Heart (tissue), 3 donors: ENCODE data around the gene JDP2.

GRCh38 chr14:74980596-74981672 lies 21.8 kb upstream of the EIF2B2 start:
- RAMPAGE, long total RNA, 2 experiments = no peak in any of the 2 experiments

DNA sequence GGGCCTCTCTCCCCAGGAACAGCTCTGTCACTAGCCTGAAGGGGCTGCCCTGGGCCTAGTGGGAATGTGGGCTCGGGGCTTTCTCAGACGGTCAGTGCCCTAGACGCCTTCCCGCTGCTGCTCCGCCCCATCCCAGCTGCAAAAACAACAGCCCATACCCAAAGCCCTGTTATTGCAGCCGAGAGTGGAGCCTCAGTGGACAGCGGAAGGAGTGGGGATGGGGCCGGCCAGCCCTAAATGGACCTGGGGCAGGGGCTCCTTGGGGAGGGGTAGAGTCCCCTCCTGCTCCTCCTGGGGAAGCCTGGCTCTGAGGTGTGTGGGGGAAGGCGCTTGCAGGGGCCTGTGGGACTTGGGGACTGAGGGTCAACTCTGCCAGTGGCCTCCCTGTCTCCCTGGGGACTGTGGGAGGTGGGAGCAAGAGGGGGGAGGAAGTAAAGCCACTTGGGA lies 18.1 kb upstream of the EIF2B2 start:
- RAMPAGE, long total RNA, 2 experiments = no peak in any of the 2 experiments

DNA sequence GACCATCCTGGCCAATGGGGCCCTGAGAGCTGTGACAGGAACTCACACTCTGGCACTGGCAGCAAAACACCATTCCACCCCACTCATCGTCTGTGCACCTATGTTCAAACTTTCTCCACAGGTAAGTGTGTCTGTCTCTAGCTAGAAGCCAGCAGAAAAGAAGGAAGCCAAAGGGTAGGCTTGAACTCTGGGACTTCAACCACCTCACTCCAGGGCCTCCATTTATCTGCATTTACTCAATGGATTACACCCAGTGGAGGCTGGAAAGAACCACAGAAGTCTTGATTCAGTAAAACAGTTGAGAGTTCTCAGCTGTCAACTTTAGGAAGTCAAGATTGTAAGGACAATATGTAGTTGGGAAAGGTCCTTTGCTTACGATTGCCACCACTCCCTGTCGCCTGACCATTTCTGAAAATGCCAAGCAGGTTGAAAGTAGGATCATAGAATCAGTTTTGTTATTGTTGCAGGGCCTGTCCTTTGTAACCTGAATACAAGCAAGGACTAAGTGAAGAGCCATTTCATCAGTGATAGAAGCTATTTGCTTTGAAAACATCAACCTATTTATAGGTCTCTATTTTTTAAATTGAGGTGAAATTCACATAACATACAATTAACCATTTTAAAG lies 4.0 kb downstream of the EIF2B2 start:
- RAMPAGE, long total RNA, 2 experiments = no peak in any of the 2 experiments

- RAMPAGE, long total RNA, 2 experiments = no peak in any of the 2 experiments
These were observed 9.1 kb downstream of the EIF2B2 start for GRCh38 chr14:75011675-75012285.

GRCh38 chr14:75125548-75126012 lies 1.3 kb downstream of the NEK9 start:
- RAMPAGE, long total RNA, 2 experiments = no peak in any of the 2 experiments

- RAMPAGE, long total RNA, 2 experiments = no peak in any of the 2 experiments
These were observed 27.7 kb upstream of the TMED10 start for GRCh38 chr14:75204018-75204651.

DNA sequence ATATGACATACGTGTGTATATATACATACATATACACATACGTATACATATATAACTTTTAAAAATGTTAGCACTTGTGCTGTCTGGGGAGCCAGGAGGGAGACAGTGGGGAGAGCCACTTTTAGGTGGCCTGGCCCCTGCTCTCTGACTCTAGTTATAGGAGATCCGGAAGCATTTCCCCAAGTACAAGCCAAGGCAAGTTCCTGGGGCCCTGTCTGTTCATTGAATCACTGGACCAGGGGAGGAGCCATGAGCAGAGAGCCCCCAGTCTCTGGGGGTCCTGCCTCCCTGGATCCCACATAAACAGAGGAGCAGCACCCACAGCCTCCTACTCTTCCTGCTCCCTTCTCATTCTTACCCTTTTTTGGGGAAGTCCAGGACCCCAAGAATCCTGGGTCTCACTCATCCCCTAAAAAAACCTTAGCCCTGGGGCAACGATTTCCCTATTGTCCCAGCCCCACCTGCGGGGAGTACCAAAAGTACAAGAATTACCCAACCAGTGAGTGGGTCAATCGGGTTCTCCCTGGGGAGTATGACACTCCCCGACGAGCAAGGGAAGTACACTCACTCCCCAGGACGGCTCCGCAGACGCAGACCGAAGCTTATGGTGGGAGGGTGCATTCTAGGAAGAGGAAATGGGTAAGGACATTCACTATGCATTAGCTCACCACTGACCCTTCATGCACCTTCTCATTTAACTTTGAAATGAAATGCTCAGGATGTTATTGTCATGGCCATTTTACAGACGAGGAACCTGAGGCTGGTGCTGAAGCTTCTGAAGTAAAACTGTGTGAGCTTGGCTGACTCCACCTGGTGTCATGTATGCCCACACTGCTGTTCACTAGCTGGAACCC lies 45.6 kb upstream of the TMED10 start:
- RAMPAGE, long total RNA, 2 experiments = no peak in any of the 2 experiments

DNA sequence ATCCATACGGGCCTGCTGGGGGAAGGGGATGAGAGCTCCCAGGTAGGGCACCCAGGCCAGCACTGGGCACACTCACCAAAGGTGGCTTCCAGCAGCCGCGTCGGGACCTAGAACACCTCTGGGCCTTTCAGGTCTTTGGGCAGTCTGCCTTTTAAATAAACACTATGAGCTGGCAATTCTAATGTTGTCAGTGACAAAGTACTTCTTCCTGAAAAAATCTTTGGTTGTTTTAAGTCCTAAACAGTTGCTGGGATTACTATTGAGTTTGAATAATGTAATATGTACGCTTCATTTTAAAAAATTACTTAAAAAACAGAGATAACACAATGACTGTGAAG lies 13.7 kb downstream of the FOS start:
- RAMPAGE, long total RNA, 2 experiments = no peak in any of the 2 experiments

DNA sequence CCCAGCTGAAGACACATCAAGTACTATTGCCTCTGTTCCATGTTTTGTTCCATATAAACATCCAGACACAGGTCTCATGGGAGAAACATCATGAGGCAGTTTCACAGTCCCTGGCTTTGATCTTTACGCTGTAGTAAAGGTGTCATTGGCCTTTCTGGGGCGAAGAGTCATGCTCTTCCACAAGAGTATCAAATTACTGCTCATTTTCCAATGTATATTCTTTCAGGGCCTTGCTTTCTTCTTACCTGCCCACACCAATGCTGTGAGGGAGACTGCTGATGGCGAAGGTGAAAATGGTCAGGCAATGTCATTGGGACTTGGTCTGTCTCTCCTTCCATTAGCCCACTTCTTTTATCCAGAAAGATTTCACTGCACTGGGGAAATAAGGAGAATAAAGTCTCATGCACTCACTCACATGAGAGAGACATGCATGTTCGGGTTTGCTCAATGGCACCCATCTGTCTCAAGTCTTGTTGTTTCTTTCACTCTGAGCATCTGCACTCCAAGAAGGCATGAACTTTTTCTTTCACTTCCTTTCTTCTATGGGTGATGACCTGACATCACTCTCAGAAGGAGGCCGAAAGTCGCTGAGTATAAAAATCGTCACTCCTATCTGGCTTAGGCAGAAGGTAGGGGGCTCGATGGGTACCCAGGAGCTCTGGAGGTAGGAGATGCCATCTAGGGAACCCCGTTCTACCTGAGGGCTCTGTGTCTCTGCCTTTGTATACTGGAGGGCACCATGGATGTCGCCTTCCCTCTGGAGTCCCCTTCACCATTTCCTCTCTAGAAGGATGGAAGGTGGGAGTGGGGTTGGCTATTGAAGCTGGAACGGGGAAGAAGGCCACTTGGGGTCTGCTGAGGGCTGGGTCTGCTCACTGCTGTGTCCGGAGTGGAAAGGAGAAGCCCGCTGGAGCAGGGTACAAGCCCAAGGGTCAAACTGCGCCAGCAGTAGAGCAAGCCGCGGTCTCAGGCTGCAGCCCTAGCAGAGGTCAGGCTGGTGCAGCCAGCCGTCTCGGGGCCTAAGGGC lies 1.2 kb upstream of the JDP2 start:
- RAMPAGE, long total RNA, 2 experiments = no peak in any of the 2 experiments

DNA sequence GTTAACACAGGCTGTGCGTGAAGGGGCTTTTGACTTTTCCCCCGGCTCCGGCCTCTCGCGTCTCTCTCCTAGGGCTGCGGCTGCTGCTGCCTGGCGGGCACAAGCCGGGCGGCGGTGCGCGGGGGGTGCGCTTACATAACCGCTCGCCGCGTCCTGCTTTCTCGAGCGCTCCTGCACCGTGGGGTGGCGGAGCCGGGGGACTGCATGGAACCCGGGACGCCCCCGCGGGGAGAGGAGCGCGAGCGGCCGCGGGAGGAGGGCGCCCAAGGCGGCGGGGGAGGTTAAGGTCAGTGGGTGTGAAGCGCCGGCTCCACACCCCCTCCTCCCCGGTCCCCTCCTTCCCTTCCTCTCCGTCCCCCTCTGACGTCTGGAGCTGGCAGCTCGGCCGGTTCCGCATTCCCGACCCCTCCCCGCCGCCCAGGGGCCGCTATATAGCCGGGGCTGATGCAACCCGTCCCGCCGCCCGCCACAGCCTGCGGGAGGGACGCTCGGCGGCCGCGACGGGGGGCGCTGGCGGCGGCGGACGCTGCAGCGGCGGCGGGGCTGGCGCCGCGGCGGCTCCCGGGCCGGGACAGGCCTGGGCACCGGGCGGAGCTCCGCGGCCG lies at the start of gene JDP2:
Gene JDP2 (plus strand): TSS at position 459 of the 605 bp plus-strand sequence.
- RAMPAGE, long total RNA, 2 experiments = start-site peak on the plus strand in 1 of 2 experiments, centred at position 176 of the sequence, 43 reads per replicate; start-site peak on the minus strand in 1 of 2 experiments, centred at positions 101 to 309 of the sequence, 99 to 106 reads per replicate

- RAMPAGE, long total RNA, 2 experiments = no peak in any of the 2 experiments
These were observed 456 bp downstream of the JDP2 start for GRCh38 chr14:75428169-75428786.

DNA sequence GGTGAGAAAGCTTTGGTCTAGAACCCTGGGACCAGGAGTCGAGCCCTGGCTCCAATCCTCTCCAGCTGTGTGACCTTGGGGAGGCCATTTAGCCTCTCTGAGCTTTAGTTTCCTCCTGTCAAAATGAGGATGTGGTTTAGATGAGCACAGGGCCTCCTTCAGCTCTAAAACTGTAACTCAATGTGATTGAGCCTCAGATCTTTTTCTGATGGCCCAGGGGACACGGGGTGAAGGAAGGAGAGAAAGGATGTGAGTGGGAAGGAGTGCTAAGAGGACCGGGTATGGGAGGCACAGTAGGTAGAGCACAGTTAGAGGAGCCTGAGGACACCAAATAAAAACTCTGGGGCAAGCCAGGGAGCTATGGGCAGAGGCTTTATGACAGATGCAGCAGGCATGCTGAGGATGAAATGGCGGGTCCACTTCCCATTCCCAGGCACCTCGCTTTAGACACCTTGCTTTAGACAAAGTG lies 7.8 kb downstream of the JDP2 start:
- RAMPAGE, long total RNA, 2 experiments = no peak in any of the 2 experiments

- RAMPAGE, long total RNA, 2 experiments = no peak in any of the 2 experiments
These were observed 10.1 kb downstream of the JDP2 start for GRCh38 chr14:75437717-75438490.

DNA sequence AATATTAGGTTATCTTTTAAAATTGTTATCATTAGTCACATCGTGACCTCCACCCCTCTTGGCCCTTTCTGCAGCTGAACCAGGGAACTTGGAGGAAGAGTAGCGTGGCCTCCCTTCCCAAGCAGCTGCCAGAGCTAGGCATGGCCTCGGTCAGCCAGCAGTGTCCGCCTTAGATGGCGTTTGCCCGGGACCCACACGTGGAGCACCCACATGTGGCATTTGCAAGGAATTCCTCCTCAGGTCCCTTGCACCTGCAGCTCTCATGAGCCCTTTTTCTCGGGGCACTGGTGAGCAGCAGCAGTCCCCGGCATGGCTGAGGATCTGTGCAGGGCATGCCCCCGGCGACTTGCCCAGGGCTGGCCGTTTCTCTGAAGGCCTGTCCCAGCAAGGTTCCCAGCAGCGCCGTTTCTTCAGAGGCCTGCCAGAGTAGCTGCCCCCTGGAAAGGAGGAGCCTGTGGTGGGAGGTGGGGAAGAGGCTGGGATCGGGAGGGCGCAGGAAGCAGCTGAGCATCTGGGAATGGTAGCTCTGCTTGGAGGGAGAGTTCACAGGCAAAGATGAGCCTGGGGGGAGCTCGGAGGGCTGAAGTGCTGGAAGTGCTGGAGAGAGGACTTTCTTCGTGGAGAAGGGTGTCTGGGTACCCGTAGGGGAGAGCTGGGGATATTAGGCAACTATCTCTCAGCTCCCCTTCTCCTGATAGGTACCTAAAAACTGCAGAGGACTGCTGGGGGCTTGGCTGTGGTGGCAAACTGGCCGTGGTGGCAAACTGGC lies 10.9 kb downstream of the JDP2 start:
- RAMPAGE, long total RNA, 2 experiments = no peak in any of the 2 experiments

- RAMPAGE, long total RNA, 2 experiments = no peak in any of the 2 experiments
These were observed 868 bp upstream of the BATF start for GRCh38 chr14:75521289-75521913.

GRCh38 chr14:75599459-75600027 lies 21.1 kb downstream of the FLVCR2 start:
- RAMPAGE, long total RNA, 2 experiments = no peak in any of the 2 experiments

GRCh38 chr14:75867777-75868369 lies 113.9 kb downstream of the TGFB3 start:
- RAMPAGE, long total RNA, 2 experiments = no peak in any of the 2 experiments

DNA sequence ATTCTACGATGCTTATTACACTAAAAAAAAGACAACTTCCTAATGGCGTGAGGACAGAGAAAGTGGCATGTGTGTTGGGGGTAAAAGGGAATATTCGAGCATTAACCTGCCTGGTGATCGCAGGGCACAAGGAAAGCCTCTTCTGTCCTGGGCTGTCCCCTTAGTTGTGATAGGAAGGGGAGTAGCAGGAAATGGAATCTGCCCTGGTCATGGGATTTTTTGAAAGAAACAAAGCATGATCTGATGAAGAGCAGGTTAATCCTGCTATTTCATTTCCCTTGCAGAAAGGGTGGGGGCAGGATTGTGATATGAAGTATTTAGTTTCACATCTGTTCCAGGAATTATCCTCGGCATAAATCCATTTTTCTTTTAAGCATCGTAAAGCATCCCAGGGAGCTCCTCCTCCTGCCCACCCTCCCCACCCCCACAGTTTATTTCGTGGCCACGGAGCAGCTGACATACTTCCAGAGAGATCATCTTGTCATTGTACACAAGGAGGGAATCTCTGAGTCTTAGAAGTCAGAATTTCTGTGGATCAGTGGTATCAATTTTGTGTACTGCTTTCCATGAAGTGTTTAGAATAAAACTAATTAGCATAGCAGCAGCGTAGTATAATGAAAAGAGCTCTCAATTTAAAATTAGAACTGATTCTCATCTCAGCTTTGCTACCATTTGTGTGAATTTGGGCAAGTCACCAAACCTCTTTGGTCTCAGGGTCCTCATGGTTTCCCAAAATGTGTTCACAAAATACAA lies 53.0 kb downstream of the TGFB3 start:
- RAMPAGE, long total RNA, 2 experiments = no peak in any of the 2 experiments

GRCh38 chr14:75934760-75935599 lies 46.8 kb downstream of the TGFB3 start:
- RAMPAGE, long total RNA, 2 experiments = no peak in any of the 2 experiments

DNA sequence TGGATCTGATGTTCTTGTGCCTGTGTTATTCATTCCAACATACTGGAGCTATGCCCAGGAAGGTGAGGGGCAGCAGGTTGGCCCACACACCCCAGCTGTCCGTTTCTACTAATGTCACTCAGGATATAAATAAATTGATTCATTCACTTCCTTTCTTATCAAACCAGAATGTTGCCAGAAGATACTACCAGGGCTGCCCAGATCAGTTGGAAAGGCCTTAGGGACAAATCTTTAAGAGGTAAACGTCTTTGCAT lies 40.6 kb downstream of the TGFB3 start:
- RAMPAGE, long total RNA, 2 experiments = no peak in any of the 2 experiments